GM23248 (cell line): ENCODE measurements around the gene ELF3.

GRCh38 chr1:201384030-201384206, 6.4 kb upstream of the TNNT2 start:
- RAMPAGE, long total RNA: no peak

DNA sequence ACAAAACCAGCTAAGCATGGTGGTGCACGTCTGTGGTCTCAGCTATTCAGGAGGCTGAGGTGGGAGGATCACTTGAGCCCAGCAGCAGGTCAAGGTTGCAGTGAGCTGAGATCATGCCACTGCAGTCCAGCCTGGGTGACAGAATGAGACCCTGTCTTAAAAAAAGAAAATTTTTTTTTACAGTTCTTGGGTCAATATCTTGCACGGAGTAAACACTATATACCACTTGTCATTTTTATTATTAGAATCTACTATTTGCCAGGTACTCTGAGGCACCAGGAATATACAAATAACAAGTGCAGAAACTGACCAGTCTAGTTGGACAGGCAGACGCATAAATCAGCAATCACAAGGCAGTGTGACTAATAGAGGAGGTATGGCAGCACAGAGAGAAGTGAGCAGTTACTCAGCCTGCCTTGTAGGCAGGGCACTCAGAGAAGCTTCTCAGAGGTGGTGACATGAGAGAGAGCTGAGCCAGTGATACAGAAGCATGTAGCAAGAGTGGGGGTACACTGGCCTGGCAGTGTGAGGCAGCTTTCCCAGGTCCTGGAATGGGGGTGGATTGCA, 8.0 kb downstream of the PHLDA3 start:
- RAMPAGE, long total RNA: no peak

DNA sequence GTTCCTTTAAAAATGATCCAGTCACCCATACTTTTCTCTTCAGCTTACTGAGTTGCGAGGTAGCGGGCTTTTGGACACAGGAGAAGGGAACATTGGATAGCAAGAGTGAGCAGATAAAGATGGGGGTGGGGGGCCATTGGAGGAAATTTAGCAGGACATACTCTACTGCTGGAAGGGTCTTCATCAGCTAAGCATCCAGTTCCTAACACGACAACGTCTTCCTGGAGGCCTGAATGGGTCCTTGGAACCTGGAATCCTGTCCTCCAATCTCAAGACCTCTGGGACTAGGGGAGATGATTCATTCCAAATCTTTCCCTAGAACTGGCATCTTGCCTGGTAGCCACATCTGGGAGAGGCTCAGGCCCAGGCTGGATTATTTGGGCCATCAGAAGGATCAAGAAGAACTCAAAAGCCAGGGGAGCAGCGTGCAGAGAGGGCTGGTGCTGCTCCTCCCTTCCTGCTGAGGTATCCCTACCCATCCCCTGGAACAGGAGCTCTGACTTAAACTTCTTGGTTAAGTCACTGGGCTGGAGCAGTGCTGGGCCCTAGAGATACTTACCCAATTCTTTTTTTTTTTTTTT, 2.7 kb upstream of the PHLDA3 start:
- RAMPAGE, long total RNA: no peak

DNA sequence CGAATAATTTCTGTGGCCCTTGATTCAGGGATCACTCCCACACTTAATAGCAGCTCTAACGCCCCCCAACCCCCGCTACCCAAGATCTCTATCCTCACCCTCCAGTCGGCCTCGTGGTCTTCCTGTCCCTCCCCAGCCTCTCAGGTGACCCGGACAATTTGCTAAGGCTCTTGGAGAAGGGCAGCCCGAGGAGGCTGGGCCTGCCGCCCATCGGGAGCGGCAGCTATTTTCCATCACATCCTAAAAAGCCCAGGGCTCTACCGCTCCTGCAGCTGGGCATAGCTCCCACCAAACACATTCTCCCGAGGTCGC, 12.0 kb upstream of the PHLDA3 start:
- RAMPAGE, long total RNA: no peak

DNA sequence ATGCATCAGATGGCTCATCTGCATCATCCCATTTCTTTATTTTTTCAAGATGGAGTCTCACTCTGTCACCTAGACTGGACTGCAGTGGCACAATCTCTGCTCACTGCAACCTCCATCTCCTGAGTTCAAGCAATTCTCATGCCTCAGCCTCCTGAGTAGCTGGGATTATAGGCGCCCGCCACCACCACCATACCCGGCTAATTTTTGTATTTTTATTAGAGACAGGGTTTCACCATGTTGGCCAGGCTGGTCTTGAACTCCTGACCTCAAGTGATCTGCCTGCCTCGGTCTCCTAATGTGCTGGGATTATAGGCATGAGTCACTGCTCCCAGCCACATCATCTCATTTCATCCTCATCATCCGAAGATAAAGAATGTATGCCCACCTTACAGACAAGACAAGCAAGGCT, 7.3 kb downstream of the CSRP1 start:
- RAMPAGE, long total RNA: no peak

- RAMPAGE, long total RNA: no peak
Measured at GRCh38 chr1:201514271-201515070, 7.5 kb upstream of the CSRP1 start.

- RAMPAGE, long total RNA: no peak
Measured at GRCh38 chr1:201531337-201531536, 7.7 kb upstream of the NAV1 start.

DNA sequence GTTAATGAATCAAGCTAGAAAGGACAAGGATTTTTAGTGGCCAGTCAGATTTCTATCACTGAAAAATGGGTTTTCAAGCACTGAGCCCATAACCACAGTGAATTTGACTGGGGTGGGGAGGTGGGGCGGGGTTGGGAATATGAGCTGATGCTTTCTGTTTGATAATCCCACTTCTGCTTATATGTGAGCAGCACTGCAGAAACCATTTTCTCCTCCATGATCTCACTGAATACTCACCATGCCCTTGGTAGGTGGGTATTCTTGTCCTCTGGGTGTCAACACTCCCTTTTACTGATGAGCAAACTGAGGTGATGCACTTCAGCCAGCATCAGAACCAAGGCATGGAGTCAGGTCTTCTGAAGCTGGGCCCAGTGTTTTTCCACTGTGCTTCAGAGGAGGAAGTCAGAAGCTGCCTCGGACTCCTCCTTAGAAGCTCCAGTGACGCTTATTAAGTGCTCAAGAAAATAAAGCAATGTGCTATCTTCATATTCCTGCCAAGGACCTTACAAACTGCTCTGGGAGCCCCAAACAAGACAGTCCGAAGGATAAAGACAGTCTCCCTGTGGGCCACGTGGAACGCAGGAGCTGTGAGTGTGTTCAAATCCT, 3.3 kb upstream of the NAV1 start:
- RAMPAGE, long total RNA: no peak

- RAMPAGE, long total RNA: no peak
Measured at GRCh38 chr1:201536426-201537043, 2.4 kb upstream of the NAV1 start.

DNA sequence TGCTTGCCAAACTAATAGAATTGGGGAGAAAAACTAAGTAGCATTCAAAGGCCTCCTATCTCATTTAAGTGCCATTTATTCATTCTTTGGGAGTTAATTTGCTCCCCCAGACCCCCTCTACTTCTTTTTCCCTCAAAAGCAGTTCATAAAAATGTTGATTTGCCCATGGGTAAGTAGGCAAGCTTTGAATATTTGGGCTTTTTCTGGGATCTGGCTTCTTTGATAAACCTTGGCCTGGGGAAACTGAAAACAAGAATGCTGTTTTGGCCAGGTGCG, 2.3 kb downstream of the NAV1 start:
- RAMPAGE, long total RNA: no peak

GRCh38 chr1:201647765-201648978, 109.2 kb downstream of the NAV1 start:
- RAMPAGE, long total RNA: no peak

DNA sequence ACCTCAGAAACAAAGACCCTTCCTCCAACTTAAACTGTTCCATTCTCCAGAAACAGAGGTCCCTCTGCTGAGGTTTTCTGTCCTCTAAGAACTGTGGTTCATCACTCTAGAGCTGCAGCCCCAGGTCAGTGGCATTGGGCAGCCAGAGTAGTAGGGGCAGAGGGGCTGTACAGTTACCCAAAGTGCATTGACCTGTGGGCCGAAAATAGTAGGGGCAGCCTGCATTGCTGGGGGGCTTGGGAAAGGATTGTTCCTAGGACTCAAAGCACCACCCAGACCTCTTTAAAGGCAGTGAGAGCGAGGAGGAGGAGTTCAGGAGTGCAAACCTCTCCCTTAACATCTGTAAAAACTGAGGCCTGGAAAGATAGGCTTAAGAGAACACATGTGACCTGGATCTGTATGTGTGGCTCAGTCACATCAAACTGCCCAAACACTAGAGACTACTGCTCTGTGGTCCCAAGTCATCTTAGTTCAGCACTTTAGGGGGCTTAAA, 90.6 kb upstream of the IPO9 start:
- RAMPAGE, long total RNA: no peak

DNA sequence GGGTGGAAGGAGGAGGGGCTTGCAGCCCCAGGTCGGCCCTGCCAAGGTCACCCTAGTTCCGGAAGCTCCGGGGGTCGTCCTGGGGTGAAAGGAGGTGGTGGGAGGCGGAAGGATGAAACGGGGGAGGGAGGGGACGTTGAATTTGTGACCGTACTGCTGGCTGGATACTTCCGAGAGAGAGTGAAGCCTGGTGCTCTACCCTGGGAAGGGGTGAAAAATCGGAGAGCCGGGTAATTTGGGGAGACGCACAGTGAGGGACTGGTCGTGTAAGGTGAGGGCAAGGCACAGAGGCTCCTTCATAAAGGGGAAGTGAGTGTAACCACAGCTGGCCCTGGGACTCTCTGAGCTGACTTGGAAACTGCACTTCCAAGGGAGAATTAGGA, 88.5 kb upstream of the IPO9 start:
- RAMPAGE, long total RNA: no peak

GRCh38 chr1:201740871-201741166, 88.1 kb upstream of the IPO9 start:
- RAMPAGE, long total RNA: no peak

- RAMPAGE, long total RNA: no peak
Measured at GRCh38 chr1:201786655-201787242, 42.2 kb upstream of the IPO9 start.

GRCh38 chr1:201824036-201825007, 4.6 kb upstream of the IPO9 start:
- RAMPAGE, long total RNA: no peak

GRCh38 chr1:201875764-201876861, 12.6 kb upstream of the SHISA4 start:
- RAMPAGE, long total RNA: no peak

DNA sequence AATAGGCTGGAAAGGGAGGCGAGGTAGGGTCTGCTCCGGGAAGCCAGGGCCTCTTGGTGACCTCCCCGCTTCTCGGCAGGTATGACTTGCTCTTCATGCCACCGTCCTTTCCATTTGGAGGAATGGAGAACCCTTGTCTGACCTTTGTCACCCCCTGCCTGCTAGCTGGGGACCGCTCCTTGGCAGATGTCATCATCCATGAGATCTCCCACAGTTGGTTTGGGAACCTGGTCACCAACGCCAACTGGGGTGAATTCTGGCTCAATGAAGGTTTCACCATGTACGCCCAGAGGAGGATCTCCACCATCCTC, 13.2 kb upstream of the ELF3 start:
- RAMPAGE, long total RNA: no peak

DNA sequence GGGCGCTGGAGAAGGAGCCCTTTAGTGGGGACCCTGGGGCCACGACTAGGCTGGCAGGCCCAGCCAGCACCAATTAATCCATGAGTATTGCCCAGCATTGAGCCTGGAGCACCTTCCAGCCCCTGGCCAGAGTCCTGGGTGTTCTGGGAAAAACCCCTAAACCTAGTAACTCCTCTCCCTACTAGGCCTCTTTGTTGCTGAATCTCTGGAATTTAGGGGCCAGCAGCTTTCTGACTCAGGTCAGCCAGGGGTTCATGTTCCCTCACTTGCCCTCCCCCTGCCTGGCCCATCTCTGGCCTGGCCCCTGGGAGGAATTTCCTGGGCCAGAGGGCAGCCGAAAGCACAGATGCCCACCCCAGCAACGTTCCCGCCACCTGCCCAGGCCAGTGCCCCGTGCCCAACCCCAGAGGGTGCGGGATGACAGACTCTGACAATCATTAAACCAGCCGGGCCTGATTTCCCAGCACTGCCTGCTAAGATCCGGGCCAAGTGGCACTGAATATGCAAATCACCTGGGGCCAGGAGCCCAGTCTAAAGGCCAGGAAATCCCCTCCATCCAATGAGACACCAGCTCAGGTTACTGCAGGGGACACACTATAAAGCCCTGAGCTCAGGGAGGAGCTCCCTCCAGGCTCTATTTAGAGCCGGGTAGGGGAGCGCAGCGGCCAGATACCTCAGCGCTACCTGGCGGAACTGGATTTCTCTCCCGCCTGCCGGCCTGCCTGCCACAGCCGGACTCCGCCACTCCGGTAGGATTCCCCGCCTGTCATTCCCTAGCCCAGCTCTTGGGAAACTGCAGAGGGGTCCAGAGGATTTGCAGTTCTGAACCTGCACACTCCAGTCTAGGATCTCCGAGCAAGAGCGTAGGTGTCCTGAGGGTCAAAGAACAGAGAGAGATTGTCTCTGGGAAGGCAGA, at the start of gene ELF3:
TSS of gene ELF3 (plus strand) at position 630 of the 916 bp plus-strand sequence.
- RAMPAGE, long total RNA: no peak

DNA sequence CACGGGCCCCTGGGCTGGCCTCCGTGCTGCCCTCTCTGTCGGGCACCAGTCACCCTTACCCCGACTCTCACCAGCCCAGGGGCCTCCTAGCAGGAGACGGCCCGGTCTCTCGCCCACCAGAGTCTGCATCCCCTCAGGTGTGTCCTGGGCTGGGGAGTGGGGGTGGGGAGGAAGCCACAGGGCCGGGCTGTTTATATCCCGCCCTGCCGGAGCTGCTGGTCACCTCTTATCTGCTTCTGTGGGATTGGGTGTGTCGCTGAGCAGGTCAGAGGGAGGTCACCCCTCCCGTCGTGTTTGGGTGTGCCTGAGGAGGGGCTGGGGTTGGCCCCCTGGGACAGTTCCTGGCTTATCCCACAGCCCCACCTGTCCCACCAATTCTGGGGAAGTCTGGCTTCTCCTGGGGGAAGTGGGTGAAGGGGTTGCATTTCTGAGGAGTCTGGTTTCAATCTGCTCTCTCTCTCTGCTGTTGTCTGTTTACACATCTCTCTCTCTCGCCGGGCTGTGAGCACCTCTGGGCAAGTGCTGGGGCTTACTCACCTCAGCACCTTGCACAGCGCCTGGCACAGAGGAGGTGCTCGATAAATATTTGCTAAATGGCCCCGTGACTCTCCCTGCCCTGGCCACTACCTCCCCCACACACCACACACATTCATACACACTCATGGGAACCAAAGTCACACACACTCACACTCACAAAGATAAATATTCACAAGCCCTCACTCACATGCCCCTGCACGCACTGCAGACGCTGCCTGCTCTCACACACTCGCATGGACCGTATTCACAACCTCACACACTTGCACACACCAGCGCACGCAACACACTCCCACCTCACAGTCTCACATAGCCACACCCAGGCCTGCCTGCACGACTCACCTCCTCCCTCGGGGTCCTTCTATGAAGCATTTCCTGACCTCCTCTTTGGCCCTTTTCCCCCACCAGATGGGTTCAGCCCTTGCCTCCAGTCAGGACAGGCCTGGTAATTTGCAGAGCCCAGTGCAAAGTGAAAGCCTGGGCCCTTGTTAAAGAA, 8.3 kb downstream of the ELF3 start:
- RAMPAGE, long total RNA: no peak